Left common carotid artery plus branches (tissue), 1 donor: ENCODE results near the genes SLC22A18, OR51A7, OR52J3, OR52E8 and OR52E4.

GRCh38 chr11:2805458-2806137, 80.0 kb downstream of the CDKN1C start:
- PRO-cap, result no peak

- PRO-cap, result no peak
These were observed 23.1 kb downstream of the CDKN1C start for GRCh38 chr11:2862069-2863358.

- PRO-cap, result bidirectional peak, plus-strand start at chr11:2902202, minus-strand start at chr11:2902035
These were observed at the start of gene SLC22A18 for GRCh38 chr11:2901802-2903005. SLC22A18 (plus strand) TSS chr11:2902278.

DNA sequence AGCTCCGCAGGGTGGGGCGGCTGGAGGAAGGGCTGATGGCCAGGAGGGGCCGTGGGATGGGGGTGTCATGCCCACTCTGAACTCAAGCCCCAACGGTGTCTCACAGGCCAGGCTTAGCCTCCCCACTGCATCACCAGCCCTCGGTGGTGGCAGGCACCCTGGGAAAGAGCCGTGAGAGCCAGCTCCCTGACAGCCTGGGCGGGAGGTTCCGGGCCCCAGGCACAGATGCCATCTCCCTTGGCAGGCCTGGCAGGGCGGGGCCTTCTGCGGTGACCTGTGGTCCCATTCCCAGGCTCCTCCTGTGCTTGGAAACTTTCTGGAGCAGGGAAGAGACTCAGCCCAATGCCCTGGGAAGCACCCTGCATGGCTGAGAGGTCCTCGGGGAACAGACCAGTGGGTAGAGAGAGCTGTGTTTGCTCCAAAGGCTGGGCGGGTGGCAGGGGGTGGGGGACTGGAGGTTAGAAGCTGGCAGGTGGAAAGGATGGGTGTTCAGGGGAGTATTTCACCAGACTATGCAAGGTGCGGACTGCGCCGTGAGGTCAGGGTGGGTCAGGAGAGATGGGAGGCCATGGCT, 4.8 kb downstream of the PHLDA2 start:
- PRO-cap, result no peak

GRCh38 chr11:2933275-2933876, 4.2 kb upstream of the PHLDA2 start:
- PRO-cap, result unidirectional peak, minus-strand start at chr11:2933492

DNA sequence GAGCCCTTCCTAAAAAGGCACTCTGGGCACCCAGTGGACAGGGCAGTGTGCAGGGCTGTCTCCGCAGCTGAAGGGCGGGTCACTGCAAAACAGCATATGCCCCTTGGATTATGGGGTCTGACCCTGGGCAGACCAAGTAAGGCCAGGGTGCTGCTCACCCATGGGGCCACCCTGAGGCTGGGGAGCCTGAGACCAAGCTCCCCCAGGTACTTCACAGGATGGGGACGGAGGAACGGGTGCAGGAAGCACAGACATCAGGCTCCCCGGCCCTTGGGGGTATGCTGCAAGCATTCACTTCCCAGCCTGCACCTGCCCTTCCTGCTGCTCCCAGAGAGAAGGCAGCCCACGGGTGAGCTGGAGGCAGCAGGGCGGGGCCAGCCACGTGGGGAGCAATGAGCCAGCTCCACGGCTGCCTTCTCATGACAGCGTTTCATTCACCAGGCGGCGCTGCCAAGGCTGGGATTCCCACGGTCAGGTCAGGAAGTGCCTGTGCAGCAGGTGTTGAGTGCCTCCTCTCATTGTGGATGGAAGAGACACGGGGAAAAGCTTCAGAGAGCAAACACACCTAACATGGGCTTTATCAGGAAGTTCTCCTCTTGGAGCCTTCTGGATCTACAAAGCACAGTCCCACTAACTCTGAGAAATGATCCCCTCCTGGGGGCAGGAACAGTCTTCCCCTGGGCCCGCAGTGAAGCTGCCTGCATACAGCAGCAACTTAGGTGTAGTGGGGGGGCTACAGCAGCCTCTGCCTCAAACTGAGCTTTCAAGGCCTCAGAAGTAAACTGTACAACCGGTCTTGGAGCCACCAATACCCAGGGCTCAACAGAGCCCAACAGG, 14.5 kb upstream of the PHLDA2 start:
- PRO-cap, result no peak

DNA sequence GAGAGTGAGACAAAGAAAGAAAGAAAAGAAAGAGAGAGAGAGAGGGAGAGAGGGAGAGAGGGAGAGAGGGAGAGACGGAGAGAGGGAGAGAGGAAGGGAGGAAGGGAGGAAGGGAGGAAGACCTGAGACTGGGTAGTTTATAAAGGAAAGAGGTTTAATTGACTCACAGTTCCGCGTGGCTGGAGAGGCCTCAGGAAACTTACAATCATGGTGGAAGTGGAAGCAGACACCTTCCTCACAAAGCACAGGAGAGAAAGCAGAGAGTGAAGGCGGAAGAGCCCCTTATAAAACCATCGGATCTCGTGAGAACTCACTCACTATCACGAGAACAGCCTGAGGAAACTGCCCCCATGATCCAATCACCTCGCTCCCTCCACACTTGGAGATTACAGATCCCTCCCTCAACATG, 12.2 kb upstream of the CARS1 start:
- PRO-cap, result no peak

GRCh38 chr11:3802028-3802342, 4.6 kb upstream of the NUP98 start:
- PRO-cap, result no peak

GRCh38 chr11:3830913-3831316, 9.8 kb downstream of the RHOG start:
- PRO-cap, result no peak

DNA sequence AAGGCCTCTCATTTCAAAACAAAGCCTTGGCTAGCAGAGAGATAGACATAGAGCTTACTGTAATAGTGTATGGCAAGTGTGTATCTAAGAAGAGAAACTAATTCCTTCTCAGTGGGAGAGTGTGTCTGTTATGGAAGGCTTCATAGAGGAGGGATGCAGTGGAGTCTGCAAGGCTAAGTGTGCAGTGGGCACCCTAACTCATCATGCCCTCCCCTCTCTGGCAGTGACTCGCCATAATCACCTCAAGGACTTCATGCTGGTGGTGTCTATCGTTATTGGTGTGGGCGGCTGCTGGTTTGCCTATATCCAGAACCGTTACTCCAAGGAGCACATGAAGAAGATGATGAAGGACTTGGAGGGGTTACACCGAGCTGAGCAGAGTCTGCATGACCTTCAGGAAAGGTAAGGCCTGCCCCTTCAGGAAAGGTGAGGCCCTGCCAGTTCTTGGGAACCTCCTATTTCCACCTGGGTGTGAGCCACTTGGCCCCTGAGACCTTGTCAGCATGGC, 24.7 kb upstream of the RRM1 start:
- PRO-cap, result no peak

- PRO-cap, result no peak
These were observed 4.3 kb upstream of the RRM1 start for GRCh38 chr11:4090203-4090840.

DNA sequence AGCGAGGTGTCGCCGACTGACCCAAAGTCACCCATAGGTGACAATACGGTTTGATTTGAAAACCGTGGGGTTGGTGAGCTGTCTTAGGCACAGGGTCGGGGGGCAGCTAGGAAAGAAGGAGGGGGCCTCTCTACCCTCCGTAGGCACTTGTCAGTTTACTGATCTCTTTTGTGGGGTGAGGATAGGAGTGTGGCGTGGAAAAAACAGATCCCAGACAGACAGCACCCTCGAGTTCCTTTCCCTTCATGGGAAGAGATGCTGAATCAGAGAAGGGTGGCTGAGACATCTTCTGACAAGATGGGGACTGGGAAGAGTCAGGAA, 758 bp downstream of the RRM1 start:
- PRO-cap, result no peak

DNA sequence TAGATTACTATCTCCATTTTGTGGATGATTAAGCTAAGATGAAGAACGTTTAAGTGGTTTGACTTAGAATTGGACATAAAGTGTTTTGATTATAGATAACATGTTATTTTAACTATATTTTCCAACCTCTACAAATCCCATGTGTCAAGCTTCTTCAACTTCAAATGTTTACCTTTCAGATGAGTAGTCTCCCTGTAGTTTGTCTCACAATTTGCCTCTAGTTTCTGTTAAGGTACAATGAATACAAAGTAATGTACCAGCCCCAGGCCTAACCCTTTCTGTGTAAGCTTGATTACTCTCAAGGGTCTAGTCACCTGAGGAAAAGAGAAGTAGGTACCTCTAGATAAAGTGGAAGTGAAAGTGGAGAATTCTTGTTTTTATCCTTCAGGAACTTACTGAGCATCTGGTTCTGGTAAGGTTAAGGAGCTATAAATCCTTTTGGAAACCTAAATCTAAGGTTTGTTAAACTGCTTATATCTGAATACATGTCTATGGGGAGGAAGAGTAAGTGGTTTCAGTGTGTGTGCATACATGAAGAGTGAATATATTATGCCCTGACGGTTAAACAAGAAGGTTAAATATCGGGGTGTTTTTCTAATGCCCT, at the start of gene OR51A7:
Gene OR51A7 (plus strand): TSS at position 396 of the 604 bp plus-strand sequence.
- PRO-cap, result no peak

GRCh38 chr11:5046122-5046668, at the start of gene OR52J3:
OR52J3 (plus strand) TSS chr11:5046526.
- PRO-cap, result no peak

DNA sequence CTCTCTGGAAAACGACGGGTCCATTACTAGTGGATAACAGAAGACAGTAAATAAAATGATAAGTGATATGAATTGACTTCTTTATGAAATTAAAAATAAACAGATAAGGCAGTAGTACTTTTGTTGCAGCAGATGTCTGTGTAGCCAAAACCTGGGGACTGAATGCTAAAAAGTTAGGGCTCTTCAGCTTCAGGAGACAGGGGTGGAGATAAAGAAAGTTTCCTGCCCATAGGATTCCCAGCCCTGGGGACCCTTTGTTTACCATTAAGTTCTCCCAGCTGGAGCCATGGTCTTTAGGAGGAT, 169 bp upstream of the OR51M1 start:
- PRO-cap, result no peak

DNA sequence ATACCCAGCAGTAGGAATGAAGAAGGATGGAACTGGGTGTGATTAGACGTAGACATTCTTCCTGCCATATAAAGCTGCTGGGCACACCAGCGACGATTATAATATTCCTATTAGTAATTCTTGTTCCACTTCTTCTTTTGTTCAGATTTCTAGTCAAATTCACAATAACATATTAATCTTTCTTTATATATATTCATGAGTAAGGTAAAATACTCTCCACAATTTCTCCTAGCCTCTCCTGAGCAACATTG, at the start of gene OR52E8:
Gene OR52E8 (minus strand): TSS at position 56 of the 251 bp plus-strand sequence.
- PRO-cap, result no peak

- PRO-cap, result no peak
These were observed at the start of gene OR52E4 for GRCh38 chr11:5880287-5880814. OR52E4 (plus strand) TSS chr11:5880629.

- PRO-cap, result no peak
These were observed 26.8 kb downstream of the OR52B2 start for GRCh38 chr11:6143366-6143770.

- PRO-cap, result no peak
These were observed 8.9 kb downstream of the SMPD1 start for GRCh38 chr11:6399212-6399460.

DNA sequence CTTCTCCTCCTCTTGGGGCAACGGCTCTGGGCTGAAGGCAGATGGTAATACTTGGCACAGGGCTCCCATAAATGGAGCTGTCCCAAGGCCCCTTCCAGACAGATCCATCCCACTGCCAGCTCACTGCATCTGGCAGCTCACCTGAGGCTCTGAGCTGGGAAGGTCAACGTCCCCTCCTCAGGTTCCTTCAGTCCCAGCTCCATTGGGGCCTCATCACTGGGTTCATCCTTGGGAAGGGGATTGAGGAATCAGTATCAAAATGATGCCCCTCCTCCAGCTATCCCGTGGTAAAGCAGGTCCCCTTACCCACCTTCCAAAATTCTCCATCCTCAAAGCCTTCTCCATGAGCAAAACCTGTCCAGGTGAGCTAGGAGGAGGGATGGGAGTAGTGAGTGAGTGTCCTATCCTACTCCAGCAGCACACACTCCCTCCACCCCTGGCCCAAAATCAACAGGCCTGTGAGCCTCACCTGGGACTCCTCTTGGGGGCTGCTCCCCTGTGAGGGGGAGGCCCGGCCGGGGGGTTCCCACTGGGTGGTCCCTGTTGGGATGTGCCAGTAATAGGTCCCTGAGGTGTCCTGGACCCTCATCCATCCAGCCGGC, 13.0 kb downstream of the SMPD1 start:
- PRO-cap, result no peak